Keratinocyte (primary cell): ENCODE results near the gene TRIM23.

GRCh38 chr5:57054694-57055253 is 102.9 kb upstream of the MIER3 start:
CAGE:
- cytosol, long polyA minus RNA, result no peak
- cytosol, long polyA plus RNA, result no peak
- long polyA plus RNA, result no peak
- nucleus, long polyA minus RNA, result no peak
- nucleus, long polyA plus RNA, result no peak

DNA sequence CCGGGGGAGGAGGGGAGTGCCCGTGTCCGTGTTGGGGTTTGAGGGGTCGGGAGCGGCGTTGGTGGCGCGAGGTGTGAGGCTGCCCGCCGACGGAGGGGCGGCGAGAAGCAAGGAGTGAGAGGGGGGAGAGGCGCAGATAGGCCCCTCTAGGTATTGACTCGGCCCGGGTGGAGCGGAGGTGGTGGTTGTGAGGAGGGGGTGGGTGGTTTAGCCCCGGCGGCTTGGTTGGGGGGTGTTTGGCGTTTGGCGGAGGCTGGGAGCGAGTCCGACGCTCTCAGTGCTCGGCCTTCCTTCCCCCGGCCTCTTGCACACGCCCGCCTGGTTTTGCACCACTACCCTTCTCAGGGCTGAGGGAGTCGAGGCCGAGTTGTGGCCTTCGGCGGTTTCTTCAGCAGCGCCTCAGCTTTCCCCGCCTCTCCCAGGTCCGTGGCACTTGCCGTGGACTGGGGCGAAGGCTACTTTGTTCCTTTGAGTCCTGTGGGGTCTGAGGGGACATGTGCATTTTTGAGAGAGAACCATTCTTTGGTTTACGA is 451 bp downstream of the GPBP1 start:
CAGE:
- cytosol, long polyA minus RNA, result no peak
- cytosol, long polyA plus RNA, result no peak
- long polyA plus RNA, result no peak
- nucleus, long polyA minus RNA, result no peak
- nucleus, long polyA plus RNA, result no peak

DNA sequence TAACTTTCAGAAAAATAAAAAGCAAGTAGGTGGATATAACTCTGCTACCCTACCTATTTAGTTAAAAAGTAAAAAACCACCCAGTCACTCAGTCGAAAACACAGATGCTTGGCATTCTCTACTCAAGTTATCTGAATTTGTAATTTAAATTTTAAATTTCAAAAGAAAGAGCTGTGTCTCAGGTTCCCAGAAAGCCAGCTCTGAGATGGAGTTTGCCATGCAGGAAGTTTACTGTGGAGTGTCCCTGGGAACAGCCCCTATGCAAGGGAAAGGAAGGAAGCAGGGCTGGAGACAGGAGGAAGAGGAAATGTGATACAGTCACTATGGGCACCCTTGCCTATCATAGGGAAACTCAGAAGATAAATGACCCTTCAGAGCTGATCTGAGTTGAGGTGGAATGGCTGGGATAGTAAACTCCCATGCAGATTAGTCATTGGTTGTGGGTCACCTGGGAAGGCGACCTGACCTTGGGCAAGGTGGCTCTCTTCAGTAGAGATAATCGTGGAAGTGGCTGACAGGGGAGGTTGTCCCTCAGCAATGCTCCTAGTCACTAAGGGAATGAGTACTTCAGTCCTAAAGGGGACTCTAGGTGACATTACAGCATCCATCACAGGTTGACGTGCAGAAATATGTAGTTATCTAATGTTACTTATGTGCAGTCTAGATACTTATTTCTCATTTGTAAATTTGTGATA is 408.9 kb upstream of the ACTBL2 start:
CAGE:
- cytosol, long polyA minus RNA, result no peak
- cytosol, long polyA plus RNA, result no peak
- long polyA plus RNA, result no peak
- nucleus, long polyA minus RNA, result no peak
- nucleus, long polyA plus RNA, result no peak

GRCh38 chr5:58936786-58937870 is 354.3 kb downstream of the RAB3C start:
CAGE:
- cytosol, long polyA minus RNA, result no peak
- cytosol, long polyA plus RNA, result no peak
- long polyA plus RNA, result no peak
- nucleus, long polyA minus RNA, result no peak
- nucleus, long polyA plus RNA, result no peak

CAGE:
- cytosol, long polyA minus RNA, result no peak
- cytosol, long polyA plus RNA, result no peak
- long polyA plus RNA, result no peak
- nucleus, long polyA minus RNA, result no peak
- nucleus, long polyA plus RNA, result no peak
Measured at GRCh38 chr5:58999593-59000443, 416.9 kb downstream of the RAB3C start.

CAGE:
- cytosol, long polyA minus RNA, result no peak
- cytosol, long polyA plus RNA, result no peak
- long polyA plus RNA, result no peak
- nucleus, long polyA minus RNA, result no peak
- nucleus, long polyA plus RNA, result no peak
Measured at GRCh38 chr5:59016186-59016454, 433.2 kb downstream of the RAB3C start.

DNA sequence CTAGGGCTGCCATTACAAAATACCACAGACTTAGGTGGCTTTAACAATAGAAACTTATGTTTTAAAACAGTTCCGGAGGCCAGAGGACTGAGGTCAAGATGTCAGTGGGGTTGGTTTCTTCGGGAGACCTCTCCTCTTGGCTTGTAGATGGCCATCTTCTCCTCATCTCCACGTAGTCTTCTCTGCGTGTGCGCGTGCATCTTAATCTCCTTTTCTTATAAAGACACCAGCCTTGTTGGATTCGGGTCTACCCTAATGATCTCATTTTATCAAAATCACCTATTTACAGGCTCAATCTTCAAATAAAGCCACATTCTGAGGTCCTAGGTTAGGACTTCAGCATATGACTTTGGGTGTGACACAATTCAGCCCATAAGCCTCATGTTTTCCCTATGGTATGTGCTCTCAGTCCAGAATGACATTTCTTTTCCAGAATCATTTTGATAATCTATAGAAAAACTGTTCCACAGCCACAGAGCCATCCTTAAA is 562.3 kb downstream of the PDE4D start:
CAGE:
- cytosol, long polyA minus RNA, result no peak
- cytosol, long polyA plus RNA, result no peak
- long polyA plus RNA, result no peak
- nucleus, long polyA minus RNA, result no peak
- nucleus, long polyA plus RNA, result no peak

DNA sequence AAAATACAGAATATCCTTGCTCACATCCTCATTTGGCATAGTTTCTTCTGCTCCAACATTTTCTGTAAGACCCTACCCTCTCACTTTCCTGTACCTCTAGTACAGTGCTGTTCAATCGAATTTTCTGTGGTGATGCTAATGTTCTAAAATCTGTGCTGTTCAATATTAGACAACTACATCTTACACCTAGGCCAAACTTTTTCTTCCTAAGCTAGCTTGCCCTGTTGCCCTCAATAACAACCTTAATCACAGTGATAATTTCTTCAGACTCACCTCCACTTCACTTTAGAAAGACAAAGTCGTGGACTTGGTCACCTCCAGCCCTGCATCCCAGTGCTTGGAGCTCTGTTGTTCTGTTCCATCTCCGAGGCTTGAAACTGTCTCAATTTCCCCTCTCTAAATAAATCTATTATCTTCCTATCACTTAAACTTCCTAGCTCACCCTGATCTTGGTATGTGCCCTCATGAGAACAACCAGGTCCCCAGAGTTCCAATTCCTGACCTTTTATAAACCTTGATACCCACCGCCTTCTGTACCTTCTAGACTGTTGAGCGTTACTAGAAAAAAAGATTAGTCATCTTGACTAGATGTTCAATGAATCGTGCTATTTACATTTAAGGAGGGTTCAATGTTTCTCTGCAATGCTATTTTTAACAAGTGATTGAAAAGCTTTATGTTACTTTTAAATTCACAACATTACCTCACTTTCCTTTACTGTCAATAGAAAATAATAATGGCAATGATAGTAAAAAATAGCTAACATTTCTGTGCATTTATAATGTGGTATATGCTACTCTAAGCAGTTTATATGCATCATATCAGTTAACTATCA is 270.2 kb downstream of the PDE4D start:
CAGE:
- cytosol, long polyA minus RNA, result no peak
- cytosol, long polyA plus RNA, result no peak
- long polyA plus RNA, result no peak
- nucleus, long polyA minus RNA, result no peak
- nucleus, long polyA plus RNA, result no peak

DNA sequence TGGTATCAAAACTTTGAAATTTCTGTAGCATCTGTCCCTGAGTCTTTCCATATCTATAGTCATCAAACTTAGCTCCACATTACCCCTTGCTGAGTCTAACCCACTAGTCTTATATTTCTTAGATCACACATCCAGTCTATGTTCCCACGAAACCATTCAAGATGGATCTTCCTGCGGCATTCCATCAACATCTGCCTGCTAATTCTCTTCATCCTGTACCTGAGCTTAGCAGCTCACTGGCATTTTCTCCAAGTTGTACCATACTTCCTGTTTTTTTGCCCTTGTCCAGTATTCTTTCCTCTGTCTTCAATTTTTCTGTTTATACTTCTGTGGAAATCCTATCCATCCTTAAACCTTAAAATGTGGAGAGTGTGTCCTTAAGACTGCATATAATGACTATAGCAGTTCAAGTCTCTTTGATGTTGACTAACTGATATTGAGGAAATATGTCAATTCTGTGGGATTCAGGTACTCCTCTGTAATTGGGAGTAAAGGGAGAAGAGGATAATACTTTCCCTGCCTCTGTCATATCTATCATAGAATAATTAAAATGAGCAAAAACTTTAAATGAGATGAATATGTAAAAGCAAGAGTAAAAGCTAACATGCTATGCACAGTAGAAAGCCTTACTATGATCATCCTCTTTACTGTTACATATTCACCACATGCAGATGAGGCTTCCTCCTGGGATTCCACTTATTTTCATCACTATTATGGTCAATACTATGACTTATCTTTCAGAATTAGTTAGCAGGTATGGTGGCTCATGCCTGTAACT is 225.7 kb downstream of the PDE4D start:
CAGE:
- cytosol, long polyA minus RNA, result no peak
- cytosol, long polyA plus RNA, result no peak
- long polyA plus RNA, result no peak
- nucleus, long polyA minus RNA, result no peak
- nucleus, long polyA plus RNA, result no peak

CAGE:
- cytosol, long polyA minus RNA, result no peak
- cytosol, long polyA plus RNA, result no peak
- long polyA plus RNA, result no peak
- nucleus, long polyA minus RNA, result no peak
- nucleus, long polyA plus RNA, result no peak
Measured at GRCh38 chr5:60285564-60286015, 392.1 kb upstream of the PDE4D start.

DNA sequence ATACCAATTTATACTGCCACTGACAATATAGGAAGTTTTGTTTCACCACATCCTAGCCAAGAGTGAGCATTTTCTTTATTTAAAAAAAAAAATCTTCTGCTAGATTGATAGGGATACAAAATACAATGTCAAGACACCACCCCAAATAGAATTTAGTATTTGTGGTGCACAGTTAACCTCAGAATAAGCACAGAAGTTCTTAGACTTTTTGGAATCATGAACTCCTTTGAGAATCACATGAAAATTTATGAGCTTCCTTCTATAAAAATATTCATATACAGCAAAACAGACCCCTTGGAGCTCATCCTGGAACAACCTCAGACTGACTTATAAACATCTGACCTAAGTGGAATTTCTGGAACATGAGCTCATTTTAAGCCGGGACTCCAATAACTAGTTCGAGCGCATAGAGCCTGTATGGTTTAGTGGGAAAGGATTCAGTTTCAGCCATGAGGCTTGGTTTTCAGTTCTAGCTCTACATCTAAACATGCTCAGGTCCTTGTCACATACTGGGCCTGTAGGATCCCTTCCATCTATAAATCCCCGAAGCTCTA is 192.3 kb downstream of the DEPDC1B start:
CAGE:
- cytosol, long polyA minus RNA, result no peak
- cytosol, long polyA plus RNA, result no peak
- long polyA plus RNA, result no peak
- nucleus, long polyA minus RNA, result no peak
- nucleus, long polyA plus RNA, result no peak

DNA sequence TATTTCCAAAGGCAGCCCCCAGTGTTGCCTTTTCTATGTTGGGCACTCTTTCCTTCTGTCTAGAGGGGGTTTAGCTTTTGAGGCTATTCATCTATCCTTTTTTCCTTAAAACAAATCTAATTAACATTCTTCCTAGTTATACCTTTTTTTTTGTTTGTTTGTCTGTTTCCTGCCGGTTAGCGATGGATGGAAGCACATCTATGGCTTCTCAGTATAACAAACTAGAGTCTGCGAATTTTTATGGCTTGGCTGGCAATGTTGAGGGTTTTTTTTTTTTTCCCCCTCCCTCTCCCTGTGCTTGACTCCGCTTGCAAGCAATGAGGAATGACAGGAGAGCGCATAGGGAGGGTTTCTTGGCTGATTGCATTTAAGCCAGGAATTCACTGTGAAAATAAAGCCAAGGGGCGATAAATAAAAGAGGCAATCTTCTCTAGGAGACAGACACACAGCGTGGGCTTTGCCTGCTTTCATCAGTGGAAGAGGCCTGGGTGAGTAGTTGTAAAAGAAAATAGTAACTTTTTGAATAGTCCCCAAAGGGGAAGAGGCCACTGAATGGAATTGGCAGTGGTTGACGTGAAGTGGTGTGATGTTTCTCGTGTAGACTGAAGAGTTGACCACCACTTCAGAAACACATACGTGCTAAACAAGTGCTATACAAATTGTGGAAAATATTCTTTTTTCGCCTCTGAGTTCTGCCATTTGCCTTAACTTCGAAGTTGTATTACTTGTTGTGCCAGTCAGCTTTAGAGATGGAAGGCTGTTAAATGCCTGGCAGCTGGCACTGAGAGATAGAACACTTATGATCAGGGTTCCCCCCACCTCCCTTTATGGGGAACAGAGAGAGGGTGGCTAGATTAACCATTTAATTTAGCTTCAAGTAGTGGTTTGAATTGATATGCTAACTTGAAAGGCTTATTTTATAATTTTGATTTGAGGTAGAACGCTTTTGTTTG is 2.8 kb downstream of the ZSWIM6 start:
CAGE:
- cytosol, long polyA minus RNA, result no peak
- cytosol, long polyA plus RNA, result no peak
- long polyA plus RNA, result no peak
- nucleus, long polyA minus RNA, result no peak
- nucleus, long polyA plus RNA, result no peak

CAGE:
- cytosol, long polyA minus RNA, result no peak
- cytosol, long polyA plus RNA, result no peak
- long polyA plus RNA, result no peak
- nucleus, long polyA minus RNA, result no peak
- nucleus, long polyA plus RNA, result no peak
Measured at GRCh38 chr5:61438421-61439205, 106.6 kb downstream of the ZSWIM6 start.

GRCh38 chr5:61525524-61526161 is 193.6 kb downstream of the ZSWIM6 start:
CAGE:
- cytosol, long polyA minus RNA, result no peak
- cytosol, long polyA plus RNA, result no peak
- long polyA plus RNA, result no peak
- nucleus, long polyA minus RNA, result no peak
- nucleus, long polyA plus RNA, result no peak

GRCh38 chr5:61667513-61668055 is 335.5 kb downstream of the ZSWIM6 start:
CAGE:
- cytosol, long polyA minus RNA, result no peak
- cytosol, long polyA plus RNA, result no peak
- long polyA plus RNA, result no peak
- nucleus, long polyA minus RNA, result no peak
- nucleus, long polyA plus RNA, result no peak

DNA sequence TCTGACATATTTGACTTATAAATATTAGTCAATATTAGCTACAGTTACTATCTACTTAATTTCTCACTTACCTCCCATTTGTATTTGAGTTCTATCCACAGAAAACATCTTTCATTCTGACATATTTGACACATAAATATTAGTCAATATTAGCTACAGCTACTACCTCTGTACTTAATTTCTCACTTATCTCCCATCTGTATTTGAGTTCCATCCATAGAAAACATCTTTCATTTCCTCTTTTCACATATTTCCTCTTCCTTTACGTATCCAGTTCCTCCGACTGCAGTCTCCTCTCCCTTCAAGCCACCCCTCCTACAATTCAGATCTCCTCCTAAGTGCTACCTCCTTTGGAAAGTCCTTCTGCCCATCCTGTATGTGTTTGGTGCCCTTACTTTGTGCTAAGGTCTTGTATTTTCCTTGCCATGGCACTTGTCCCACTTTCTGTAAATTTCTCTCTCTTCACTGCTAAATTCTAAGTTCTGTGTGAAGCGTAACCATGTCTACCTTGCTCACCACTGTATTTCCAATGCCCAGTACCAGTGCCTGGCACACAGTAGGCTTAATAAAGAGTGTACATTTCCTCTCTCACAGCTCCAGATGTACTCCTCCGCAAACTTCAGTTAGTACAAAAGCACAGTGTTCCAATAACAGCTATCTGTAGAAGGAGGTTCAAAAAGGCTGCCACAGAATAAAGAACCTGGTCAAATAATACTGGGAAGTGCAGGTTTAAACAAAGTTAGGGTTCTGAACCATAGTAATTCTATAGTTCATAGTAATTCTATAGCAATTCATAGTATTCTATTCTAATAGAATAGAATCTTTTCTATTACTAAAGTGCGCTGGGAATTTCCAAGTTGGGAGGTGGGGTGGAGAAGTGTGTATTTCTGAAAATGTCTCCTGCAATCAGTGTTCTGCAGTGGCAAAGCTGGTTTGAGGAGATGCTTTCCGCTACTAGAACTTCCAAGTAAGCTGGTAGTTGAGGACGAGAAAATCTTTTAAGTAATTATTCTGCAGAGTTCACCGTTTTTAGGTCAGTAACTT is 1.3 kb downstream of the SREK1IP1 start:
CAGE:
- cytosol, long polyA minus RNA, result no peak
- cytosol, long polyA plus RNA, result no peak
- long polyA plus RNA, result no peak
- nucleus, long polyA minus RNA, result start-site peak on the minus strand centred at position 305 of the sequence, 126 bp wide, 8 reads
- nucleus, long polyA plus RNA, result no peak

DNA sequence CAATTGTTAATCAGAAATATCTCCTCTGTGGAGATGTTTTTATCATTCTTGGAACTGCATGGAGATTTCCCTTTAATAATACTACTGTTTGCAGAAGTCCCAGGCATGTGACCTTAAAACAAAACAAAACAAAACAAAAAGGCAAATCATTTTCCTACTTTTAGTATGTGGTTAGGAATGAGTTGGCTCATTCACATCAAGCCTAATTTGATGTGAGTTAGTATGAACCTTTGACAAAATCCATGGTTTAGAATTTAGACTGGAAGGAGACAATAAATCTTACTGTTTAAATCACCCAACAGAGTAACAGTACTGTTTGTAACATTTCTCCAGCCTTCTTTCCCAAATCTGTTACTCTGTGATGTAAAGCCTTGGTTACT is 67.7 kb downstream of the CWC27 start:
CAGE:
- cytosol, long polyA minus RNA, result no peak
- cytosol, long polyA plus RNA, result no peak
- long polyA plus RNA, result no peak
- nucleus, long polyA minus RNA, result no peak
- nucleus, long polyA plus RNA, result no peak

CAGE:
- cytosol, long polyA minus RNA, result no peak
- cytosol, long polyA plus RNA, result no peak
- long polyA plus RNA, result no peak
- nucleus, long polyA minus RNA, result no peak
- nucleus, long polyA plus RNA, result no peak
Measured at GRCh38 chr5:64838303-64838795, 69.6 kb downstream of the CWC27 start.

DNA sequence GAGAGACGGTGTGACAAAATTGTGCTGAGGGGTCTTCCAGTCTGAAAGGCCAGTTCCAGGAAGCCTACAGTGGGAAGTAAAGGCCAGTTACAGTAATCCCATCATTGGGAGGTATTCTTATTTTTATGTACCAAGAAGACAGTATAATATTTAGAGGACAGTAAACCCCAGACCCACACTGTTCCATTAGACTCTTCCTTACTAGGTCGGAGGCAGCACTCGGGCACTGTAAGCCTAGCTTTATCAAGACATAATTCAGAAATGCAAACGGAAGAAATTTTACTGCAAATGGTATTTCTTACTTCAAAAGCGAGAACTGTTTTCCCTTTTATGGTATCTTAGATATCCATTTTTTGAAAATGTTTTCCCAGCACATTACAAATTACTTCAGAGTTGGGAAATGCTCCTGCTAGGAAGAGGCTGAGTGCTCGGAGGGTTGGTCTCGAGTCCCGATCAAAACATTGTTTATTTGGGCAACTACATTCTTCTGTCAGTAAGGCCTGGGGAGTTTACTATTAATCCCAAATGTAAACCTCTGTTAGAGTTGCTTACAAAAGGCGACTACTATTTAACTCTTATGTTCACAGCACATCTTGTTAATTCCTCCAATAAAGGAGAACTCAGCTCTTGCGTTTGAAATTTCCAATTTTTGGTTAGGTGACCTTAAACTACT is 332.9 kb downstream of the CWC27 start:
CAGE:
- cytosol, long polyA minus RNA, result no peak
- cytosol, long polyA plus RNA, result no peak
- long polyA plus RNA, result no peak
- nucleus, long polyA minus RNA, result no peak
- nucleus, long polyA plus RNA, result no peak

DNA sequence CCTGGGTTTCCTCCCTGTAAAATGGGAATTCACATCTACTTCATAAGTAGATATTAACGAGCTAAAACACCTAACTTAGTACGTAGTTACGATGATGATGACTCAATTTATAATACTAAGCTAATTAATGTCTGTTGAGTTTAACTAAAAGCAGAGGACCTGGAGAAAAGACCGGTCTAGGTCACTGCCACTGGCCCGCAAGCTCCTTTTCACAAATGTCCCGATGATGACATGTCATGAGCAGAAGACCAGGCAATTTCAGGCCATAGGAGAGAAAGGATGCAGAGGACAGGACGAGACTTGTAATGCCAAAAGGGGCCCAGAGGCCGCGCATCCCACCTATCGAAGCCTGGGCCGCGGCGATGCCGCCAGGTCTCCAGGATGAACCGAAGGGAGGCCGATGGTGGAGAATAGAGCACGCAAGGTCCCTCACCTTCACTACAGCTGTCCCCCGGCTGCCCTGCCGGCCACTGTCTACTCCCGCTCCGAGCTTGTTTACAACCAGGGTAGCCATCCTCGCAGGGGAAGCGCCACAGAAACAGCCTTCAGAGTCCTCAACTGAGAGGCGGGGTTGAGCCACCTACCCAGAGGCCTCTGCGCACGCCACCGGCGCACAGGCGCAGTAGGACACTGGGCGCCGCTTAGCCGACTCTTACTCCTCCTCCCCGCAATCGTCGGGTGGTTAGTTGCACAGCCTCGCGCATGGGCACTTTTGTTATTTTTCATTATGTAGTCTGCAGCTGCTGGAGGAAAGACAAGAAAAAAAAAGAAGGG is at the start of gene TRIM23:
Gene TRIM23 (minus strand): TSS at position 573 of the 774 bp plus-strand sequence.
CAGE:
- cytosol, long polyA minus RNA, result start-site peak on the minus strand centred at position 567 of the sequence, 15 bp wide, 24 reads
- cytosol, long polyA plus RNA, result no peak
- long polyA plus RNA, result no peak
- nucleus, long polyA minus RNA, result start-site peak on the minus strand centred at position 552 of the sequence, 10 bp wide, 21 reads
- nucleus, long polyA plus RNA, result no peak